Cardiac fibroblast (primary cell): ENCODE results near the genes UPK3BL2, NAPEPLD and ORC5.

DNA sequence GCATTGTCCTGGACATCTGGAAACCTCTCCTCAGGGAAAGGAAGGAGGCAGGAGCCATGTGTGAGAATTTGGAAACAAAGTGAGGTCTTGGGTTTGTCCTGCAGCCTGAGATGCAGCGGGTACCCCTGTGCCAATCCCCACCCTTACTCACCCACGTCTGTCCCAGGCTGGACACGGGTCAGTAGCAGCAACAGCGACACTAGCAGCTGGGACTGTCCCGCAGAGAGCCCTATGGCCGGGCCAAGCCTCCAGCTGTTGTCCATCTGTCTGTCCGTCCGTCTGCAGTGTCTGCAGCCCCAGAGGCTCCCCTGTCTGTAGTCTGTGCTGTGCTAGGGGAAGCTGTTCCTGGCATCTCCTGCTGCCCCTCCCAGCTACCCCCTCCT is at the start of gene UPK3BL2:
UPK3BL2 (minus strand) TSS at position 323 of the 383 bp plus-strand sequence.
- RRBS, result no CpG with 5 or more reads among the region's 8 CpGs

GRCh38 chr7:102799508-102800458 is 51.0 kb downstream of the FAM185A start:
- RRBS, result no CpG with 5 or more reads among the region's 17 CpGs

- RRBS, result no CpG with 5 or more reads among the region's 1 CpG
These were observed 35.7 kb downstream of the NAPEPLD start for GRCh38 chr7:103113178-103113635.

- RRBS, result 1% methylated on average over 21 of the region's 90 CpGs
These were observed at the start of gene NAPEPLD for GRCh38 chr7:103148610-103149780. Gene NAPEPLD (minus strand): TSS chr7:103149099.

GRCh38 chr7:103311880-103312393 is 14.7 kb downstream of the PMPCB start:
- RRBS, result no CpG with 5 or more reads among the region's 3 CpGs

DNA sequence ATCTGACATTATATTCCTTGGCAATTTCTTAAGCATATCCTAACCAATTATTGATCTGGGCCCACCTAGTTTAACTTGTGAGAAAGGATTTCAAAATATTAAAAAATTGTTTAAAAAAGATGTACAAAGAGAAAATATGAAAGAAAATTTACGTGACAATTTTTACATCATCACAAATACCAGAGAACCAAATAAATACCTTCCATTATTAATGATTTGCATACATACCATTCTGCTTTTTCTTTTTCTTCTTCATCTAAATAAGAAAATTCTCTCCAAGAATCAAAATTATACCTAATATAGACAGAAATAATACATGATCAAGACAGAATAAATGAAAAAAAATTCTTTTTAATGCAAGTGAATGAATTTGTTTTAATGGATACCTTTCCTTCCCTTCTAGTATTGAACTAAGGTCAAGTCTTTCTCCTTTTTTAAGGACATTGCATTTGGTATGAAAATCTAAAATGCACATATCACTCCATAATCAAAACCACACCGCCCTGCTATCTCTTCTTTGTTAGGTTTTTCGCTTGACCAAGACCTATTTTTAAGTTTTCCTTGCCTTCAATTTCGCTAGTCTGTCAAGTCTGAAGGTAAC is 21.1 kb downstream of the DNAJC2 start:
- RRBS, result no CpG with 5 or more reads among the region's 4 CpGs

GRCh38 chr7:104207379-104208405 is at the start of gene ORC5:
Gene ORC5 (minus strand): TSS chr7:104208013.
- RRBS, result 1% methylated on average over 13 of the region's 57 CpGs

DNA sequence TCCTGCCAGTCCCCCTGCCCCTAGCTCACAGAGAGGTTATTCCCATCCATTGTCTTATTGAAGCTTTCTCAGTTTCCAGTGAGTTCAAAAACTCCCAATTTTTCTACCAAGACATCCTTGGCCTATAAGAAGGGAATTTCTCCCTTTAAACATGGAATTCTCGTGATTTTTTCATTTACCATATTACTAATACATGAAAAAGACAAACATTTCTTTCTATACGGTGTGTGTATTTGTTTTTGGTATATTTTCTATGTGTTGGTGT is 142.5 kb downstream of the LHFPL3 start:
- RRBS, result no CpG with 5 or more reads among the region's 2 CpGs

- RRBS, result no CpG with 5 or more reads among the region's 7 CpGs
These were observed 10.3 kb upstream of the KMT2E start for GRCh38 chr7:105003305-105004443.

- RRBS, result no CpG with 5 or more reads among the region's 18 CpGs
These were observed 98.2 kb downstream of the KMT2E start for GRCh38 chr7:105111744-105113055.

GRCh38 chr7:105142866-105143513 is 129.0 kb downstream of the KMT2E start:
- RRBS, result no CpG with 5 or more reads among the region's 8 CpGs

DNA sequence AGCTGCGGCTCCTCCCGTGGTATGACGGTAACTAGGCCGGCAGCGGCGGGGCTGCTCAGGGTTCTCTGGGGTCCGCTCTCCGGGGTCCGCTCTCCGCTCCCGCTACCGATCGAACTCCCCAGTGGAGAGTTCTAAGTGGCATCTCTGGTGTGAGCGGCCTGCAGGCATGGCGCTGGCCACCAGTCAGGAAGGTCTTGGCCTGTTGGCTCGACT is 1.9 kb upstream of the EFCAB10 start:
- RRBS, result 51% methylated on average over 8 of the region's 16 CpGs

DNA sequence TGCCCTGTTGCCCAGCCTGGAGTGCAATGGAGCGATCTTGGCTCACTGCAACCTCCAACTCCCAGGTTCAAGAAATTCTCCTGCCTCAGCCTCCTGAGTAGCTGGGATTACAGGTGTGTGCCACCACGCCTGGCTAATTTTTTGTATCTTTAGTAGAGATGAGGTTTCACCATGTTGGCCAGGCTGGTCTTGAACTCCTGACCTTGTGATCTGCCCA is 80.7 kb upstream of the EFCAB10 start:
- RRBS, result no CpG with 5 or more reads among the region's 2 CpGs

- RRBS, result no CpG with 5 or more reads among the region's 7 CpGs
These were observed 68.8 kb downstream of the ATXN7L1 start for GRCh38 chr7:105807449-105808051.

GRCh38 chr7:106009252-106010252 is 46.5 kb downstream of the CDHR3 start:
- RRBS, result no CpG with 5 or more reads among the region's 37 CpGs

GRCh38 chr7:106249433-106250206 is 35.2 kb downstream of the NAMPT start:
- RRBS, result no CpG with 5 or more reads among the region's 5 CpGs

- RRBS, result no CpG with 5 or more reads among the region's 5 CpGs
These were observed 19.7 kb downstream of the NAMPT start for GRCh38 chr7:106264680-106265870.